LNCaP clone FGC (cell line): ENCODE measurements around the gene NTRK3.

- RRBS, 2 experiments, result no CpG with 5 or more reads among the region's 9 CpGs
Measured at GRCh38 chr15:85646845-85647460, 147.8 kb downstream of the KLHL25 start.

- RRBS, 2 experiments, result no CpG with 5 or more reads among the region's 7 CpGs
Measured at GRCh38 chr15:85707536-85708309, 87.0 kb downstream of the KLHL25 start.

DNA sequence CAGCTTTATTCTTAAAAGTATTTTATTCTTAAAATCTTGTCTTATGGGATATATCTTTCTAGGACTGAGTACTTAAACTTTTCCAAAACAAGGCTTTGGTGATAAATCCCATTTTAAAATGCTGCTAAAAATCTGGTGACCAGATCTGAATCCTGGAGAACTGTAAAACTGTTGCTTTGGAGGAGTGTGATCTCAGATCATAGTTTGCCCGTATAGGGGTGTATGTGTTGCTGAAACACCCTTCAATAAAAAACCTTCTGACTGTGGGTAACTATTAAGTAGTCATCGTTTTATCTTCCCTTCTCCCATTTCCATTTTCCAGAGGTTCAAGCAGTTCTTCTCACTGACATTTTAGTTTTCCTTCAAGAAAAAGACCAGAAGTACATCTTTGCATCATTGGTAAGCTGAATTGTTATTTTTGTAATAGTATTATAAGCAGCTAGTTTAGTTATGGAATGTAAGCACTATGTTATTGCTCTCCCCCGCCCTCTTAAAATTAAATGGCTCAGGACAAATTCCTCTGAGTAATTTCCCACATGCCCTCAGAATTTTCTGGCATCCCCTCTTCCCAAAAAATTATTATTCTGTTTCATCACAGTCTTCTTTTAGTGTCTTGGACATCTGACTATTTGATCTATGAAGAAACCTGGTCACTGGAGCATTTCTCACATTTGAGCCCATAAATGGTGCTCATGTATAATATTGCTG, 68.5 kb downstream of the KLHL25 start:
- RRBS, 2 experiments, result no CpG with 5 or more reads among the region's 3 CpGs

- RRBS, 2 experiments, result no CpG with 5 or more reads among the region's 15 CpGs
Measured at GRCh38 chr15:85743456-85744271, 51.1 kb downstream of the KLHL25 start.

- RRBS, 2 experiments, result no CpG with 5 or more reads among the region's 15 CpGs
Measured at GRCh38 chr15:85744341-85745062, 50.2 kb downstream of the KLHL25 start.

DNA sequence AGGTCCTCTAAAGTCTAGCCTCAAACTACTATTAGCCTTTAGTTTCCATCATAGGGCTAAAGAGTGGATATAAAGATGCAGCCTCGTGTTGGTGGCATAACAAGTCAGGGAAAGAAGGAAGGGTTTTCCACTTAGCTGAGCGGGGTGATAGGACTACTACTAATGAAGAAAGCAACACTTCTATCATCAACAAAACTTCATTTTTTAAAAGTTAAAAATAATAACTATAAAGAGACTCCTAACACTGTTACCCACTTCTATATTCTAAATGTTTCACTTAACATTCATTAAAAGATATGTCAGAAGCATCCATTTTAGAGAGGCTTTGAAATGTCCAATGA, 1084.3 kb downstream of the AGBL1 start:
- RRBS, 2 experiments, result no CpG with 5 or more reads among the region's 2 CpGs

DNA sequence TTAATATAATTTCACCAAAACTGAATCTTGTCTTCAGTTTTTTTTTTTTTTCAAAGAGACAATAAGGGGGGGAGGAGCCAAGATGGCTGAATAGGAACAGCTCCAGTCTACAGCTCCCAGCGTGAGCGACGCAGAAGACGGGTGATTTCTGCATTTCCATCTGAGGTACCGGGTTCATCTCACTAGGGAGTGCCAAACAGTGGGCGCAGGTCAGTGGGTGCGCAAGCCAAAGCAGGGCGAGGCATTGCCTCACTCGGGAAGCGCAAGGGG, 792.9 kb downstream of the NTRK3 start:
- RRBS, 2 experiments, result no CpG with 5 or more reads among the region's 10 CpGs

GRCh38 chr15:87487525-87487920, 769.0 kb downstream of the NTRK3 start:
- RRBS, 2 experiments, result no CpG with 5 or more reads among the region's 2 CpGs

DNA sequence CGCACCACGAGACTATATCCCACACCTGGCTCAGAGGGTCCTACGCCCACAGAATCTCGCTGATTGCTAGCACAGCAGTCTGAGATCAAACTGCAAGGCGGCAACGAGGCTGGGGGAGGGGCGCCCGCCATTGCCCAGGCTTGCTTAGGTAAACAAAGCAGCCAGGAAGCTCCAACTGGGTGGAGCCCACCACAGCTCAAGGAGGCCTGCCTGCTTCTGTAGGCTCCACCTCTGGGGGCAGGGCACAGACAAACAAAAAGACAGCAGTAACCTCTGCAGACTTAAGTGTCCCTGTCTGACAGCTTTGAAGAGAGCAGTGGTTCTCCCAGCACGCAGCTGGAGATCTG, 746.4 kb downstream of the NTRK3 start:
- RRBS, 2 experiments, result no CpG with 5 or more reads among the region's 9 CpGs

- RRBS, 2 experiments, result 11 to 28% methylated on average over 1 of the region's 7 CpGs
Measured at GRCh38 chr15:87902967-87903559, 353.5 kb downstream of the NTRK3 start.

GRCh38 chr15:88254877-88255593, 1.5 kb downstream of the NTRK3 start:
- RRBS, 2 experiments, result no CpG with 5 or more reads among the region's 34 CpGs

GRCh38 chr15:88255908-88257060, at the start of gene NTRK3:
Gene NTRK3, minus strand, starts transcription at chr15:88256739.
- RRBS, 2 experiments, result 4 to 7% methylated on average over 24 of the region's 94 CpGs

DNA sequence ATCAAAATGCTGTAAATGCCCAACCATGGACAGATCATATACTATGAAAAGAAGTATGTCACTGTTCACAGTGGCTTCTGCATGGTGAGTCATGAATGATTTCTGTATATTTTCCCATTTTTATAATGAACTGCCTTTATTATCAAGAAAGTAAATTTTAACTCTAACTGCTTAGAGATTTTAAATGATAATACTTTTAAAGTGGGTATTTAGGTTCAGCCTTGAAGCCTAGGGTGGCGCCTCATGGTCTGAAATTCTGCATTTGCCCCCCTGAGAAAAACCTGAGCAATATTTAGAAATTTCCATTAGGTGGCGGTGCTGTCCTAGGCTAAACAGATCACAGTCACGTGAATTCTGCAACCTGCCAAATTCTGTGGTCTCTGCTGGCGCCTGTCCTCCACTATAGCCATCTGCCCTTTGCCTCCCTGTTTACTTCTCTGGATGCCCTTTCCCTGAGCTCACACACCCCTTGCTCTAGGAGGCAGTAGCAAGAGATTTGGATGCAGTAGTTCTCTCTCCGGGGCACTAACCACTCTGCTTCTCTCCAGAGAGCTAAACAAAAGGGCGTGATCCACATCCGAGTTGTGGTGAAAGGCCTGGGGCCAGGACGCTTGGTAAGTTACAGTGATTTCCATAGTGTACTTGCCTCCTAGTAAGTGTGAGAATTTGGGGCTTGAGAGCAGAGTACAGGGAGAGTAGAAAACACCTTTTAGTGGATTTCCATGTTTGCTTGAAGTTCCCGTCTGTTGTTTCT, 9.1 kb downstream of the MRPS11 start:
- RRBS, 2 experiments, result no CpG with 5 or more reads among the region's 9 CpGs

DNA sequence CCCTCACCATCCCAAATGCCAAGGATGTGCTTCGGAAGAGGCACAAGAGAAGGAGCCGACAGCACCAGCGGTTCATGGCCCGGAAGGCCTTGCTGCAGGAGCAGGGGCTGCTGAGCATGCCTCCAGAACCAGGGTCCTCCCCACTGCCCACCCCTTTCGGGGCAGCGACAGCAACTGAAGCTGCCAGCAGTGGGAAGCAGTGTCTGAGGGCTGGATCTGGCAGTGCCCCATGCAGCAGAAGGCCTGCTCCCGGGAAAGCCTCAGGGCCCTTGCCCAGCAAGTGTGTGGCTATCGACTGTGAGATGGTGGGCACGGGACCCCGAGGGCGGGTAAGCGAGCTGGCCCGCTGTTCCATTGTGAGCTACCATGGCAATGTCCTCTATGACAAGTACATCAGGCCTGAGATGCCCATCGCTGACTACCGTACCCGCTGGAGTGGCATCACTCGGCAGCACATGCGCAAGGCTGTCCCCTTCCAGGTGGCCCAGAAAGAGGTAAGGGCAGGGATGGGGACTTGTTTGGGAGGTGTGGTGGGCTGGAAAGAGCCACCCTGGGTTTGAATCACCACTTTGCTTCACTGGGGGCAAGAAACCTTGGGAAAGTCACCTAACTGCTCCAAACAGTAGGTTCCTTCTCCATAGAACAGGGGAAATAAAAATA, 5.2 kb downstream of the AEN start:
- RRBS, 2 experiments, result 93 to 97% methylated on average over 3 of the region's 18 CpGs

GRCh38 chr15:89095363-89095711, 7.1 kb downstream of the ABHD2 start:
- RRBS, 2 experiments, result no CpG with 5 or more reads among the region's 5 CpGs

GRCh38 chr15:89122948-89123523, 34.8 kb downstream of the ABHD2 start:
- RRBS, 2 experiments, result no CpG with 5 or more reads among the region's 8 CpGs

DNA sequence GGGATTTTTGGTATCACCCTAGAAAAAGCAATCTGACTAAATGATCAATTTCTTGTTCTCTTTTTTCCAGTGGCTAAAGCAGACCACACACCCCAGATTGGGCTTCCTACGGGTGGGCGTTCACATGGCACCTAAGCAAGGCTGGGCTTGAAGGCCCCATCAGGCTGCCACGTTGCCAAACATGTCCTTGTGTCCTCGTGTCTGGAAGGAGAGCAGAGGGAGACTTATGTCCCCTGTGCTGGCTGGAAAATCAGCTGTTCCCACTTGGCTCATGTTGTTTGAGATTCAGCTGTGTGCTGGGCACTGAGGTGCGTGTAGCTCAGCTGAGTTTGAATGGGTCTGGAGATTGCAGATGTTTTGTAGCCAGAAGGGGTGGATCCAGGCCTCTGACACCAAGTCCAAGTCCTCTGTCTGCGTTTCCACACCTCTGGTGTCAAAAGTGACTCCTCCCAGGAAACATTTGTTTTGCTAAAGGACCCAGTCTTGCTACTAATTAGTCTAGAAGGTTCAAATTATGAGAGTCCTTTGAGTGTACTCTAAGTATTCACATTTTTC, 34.6 kb downstream of the RLBP1 start:
- RRBS, 2 experiments, result no CpG with 5 or more reads among the region's 6 CpGs

- RRBS, 2 experiments, result no CpG with 5 or more reads among the region's 12 CpGs
Measured at GRCh38 chr15:89206817-89207164, 14.6 kb downstream of the RLBP1 start.

DNA sequence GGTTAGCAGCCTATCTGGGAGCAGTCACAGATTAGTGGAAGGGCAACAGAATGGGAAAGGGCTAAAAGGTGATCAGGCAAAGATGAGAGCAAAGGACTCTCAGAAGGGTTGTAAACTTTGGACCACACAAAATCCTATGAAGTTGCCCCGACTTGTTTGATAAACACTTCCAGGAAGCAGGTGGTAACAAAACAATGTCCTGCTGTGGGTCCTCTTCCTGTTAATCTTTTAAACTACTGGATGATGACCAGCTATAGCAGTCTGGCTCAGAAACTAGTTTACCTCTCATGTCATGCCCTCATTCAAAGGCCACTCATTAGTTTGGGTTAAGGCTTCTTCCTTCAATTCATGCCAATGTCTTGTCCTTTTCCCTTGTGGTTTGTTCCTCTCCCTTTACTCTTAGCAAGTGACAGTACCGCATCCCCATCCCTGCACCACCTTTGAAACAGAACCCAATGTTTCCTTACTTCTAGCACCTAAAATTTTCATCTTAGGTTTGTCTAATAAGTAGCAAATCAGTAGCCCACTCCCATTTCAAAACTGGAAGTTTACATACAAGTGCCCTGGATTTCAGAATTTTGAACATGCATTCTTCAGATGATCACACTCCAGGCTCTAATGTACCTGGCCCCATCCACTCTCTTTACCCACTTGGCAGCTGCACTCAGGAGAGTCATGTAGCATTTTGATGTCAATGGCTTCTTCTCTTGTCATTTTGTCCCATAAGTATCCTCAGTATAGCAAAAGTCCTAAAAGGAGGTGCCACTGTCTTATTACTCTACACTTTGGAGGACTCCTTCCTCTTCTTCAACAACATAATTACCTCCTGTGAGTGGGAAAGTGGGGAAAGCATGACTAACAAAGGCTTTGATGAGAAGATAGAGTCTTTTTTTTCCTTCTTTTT, 18.9 kb downstream of the POLG start:
- RRBS, 2 experiments, result no CpG with 5 or more reads among the region's 2 CpGs

GRCh38 chr15:89330154-89330450, 4.5 kb downstream of the POLG start:
- RRBS, 2 experiments, result no CpG with 5 or more reads among the region's 5 CpGs